Endothelial cell (in vitro differentiated cells): ENCODE measurements around the gene CPPED1.

DNA sequence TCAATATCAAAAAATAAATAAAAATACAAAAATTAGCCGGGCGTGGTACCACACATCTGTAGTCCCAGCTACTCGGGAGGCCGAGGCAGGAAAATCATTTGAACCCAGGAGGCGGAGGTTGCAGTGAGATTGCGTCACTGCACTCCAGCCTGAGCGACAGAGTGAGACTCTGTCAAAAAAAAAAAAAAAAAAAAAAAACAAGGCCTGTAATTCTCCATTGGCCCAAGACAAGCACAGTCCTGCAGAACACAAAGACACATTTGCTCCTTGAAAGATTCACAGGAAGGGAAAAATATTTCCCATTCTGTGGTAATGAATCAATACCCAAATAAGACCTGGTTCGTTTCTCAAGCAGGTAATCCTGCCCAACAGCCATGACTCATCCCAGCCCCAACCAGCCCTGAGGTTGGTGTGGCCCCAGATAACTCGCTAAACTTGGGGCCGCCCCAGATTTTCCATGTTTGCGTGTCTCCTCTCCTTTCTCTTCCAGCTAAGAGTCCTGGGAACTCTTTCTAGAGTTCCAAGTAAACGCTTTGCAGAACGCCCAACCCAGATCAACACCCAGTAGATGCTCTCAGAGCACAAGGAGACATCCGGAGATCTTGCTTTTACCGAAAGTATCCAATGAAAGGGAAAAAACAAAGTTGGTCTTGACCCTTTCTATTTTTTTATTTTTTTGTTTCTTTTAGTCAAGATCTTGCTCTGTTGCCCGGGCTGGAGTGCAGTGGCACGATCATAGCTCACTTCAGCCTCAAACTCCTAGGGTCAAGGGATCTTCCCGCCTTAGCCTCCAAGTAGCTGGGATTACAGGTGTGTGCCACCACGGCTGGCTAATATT is 40.2 kb upstream of the SNN start:
- PRO-cap: no peak

GRCh38 chr16:11734726-11735128 is 7.9 kb downstream of the TXNDC11 start:
- PRO-cap: no peak

GRCh38 chr16:11750996-11751415 is 8.3 kb upstream of the TXNDC11 start:
- PRO-cap: no peak

DNA sequence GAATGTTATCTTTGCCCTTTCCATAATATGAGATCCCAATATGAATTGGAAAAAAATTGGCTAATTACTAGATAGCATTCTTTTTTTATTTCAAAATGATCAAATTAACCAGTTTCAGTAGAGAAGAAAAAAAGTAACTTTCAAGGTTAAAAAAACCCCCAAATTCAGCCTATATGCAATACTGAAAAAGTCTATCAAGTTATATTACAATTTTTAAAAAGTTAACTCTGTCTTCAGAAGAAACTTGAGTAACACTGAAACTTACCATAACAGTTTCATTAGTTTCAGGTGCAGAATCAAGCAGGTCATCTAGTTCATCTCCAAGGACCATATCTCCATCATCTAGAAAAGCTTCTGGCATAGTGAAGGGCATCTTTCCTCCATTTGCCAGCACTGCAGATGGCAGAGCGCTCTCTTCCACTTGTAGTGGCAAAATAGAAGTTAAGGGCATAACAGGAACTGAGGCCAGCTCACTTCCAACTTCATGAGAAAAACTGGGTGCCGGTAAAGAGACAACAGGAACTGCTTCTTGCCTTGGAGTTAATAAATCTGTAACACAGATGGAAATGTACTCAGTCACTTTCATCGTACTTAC is 23.0 kb downstream of the ZC3H7A start:
- PRO-cap: no peak

DNA sequence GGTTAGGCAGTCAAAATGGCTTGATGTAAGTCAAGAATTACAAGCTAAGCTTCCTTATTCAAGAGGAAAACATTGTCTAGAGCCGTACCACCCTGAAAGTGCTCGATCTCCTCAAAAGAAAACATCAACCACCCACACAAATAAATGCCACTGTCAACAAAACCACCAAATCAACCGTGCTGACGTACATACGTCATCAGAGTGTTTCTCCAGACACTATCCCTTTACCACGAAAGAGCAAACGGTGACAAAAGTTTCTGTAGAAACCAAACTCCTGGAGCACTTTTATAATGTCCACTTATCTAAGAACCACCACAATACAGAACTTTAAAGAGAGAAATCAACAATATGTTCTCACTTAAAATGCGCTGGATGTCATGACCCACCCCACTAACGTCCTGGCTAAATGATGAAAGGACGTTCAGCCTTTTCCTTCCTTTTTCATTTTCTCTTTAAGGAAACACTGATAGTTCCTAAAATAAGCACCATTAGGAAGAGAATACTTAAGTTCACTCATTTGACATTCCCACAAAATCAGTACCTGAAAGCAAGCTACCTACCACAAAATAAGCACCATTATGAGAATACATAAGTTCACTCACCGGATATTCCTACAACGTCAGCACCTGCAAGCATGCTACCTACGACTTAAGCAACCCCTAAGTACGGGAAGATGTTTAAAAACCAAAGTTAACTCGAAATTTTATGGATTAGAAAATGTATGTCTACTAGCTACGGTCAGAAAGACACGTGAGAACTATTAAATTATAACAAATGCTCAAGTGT is 1.8 kb downstream of the GSPT1 start:
- PRO-cap: no peak

DNA sequence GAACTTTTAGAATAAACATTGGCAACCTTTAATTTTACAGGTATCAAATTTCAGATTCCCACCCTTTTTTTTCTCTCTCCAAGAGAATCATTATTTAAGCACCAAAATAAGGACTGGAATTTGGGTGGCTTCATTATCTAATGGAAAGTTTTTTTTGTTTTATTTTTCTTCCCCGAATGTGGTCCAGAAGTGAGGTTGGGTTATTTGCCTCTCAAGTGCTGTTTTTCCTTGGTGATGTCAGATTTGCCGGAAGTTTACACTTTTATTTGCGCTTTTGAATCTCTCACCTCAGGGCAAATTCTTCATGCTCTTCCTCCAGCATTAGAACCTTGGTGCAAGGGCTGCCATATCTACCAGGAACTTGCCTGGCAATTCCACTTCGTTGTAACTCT is 225.6 kb downstream of the SNX29 start:
- PRO-cap: no peak

DNA sequence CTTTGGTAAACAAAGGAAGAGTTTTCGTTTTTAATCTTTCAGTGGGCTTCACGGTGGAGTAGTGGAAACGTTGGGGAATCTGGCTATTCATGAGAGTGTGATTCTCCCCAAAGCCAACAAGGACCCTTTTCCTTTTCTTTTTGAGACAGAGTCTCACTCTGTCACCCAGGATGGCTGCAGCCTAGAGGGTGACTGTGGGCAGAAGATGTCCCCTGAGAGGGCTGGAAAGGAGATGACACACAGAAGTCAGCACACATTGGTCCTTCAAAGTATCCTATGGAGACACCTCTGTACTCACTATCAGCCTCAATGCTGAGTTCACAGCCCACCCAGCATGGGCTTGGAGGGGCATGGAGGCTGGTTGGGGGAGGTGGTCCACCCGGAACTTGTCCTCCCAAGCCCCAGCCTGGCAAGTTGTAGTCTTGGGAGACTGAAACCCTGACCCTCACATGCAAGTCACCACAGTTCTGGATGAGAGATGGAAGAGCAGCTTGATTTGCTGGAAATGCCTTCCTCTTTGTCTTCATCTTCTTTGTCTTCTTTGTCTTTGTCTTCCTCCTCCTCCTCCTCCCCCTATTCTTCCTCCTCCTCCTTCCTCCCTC is 256.1 kb downstream of the SNX29 start:
- PRO-cap: no peak

- PRO-cap: no peak
Observed at GRCh38 chr16:12372246-12372854, 395.8 kb downstream of the SNX29 start.

DNA sequence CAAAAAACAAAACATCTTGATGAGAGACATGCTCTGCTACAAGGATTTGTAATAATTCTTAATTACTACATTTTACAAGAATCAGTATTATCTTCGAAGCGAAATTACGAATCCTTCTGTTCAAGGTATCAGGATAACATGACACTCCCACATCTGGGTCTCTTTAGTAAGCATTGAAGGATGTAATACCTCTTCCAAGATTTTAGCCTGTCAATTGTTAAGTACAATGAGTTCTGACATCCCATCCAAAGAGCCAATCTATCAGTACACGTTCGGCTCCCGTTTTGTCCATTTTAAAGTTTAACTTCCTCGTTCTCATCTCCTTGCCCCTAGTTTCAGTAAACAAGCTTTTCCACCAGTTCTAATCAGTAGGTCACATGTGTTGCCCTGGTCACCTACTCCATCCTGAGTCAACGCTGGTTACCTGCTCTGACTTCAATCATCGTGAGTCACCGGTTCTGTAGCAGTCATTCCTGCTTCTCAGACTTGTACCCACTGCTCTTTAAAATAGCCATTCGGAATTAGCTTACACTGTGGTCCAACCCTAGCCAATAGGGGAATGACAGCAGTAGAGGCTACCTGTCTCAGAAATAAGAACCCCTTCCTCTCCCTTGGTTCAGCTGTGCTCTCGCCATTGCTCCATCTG is 191.2 kb downstream of the CPPED1 start:
- PRO-cap: no peak

DNA sequence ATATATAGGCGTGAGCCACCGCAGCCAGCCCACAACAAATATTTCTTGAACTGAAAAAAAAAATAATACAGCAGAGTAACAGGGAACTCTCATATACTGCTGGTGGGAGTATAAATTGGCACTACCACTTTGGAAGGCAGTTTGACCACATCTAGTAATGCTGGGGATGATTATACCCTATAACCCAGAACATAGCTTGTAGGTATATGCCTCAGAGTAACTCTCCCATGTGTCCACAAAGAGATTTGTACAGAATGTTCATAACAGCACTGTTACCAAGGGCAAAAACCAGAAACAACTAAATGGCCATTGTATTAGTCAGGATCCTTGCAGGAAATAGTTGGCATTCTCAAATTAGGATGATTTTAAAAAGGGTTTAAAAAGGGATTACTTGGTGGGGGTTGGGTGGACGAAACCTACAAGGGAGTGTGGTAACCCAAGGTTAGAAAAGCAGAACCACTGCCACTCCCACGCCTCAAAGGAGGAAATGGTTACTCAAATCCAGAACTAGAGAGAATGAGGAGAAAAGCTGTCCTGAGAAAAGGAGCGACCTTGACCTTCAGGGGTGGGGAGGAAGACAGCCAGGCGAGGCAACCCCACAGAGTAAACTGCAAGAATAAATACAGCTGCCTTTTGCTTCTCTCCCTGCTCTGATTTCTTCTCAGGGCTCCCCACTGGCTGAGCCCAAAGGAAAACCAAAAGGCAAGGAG is 2.1 kb downstream of the CPPED1 start:
- PRO-cap: bidirectional peak, plus-strand start at position 406 of the sequence, minus-strand start at position 235 of the sequence

DNA sequence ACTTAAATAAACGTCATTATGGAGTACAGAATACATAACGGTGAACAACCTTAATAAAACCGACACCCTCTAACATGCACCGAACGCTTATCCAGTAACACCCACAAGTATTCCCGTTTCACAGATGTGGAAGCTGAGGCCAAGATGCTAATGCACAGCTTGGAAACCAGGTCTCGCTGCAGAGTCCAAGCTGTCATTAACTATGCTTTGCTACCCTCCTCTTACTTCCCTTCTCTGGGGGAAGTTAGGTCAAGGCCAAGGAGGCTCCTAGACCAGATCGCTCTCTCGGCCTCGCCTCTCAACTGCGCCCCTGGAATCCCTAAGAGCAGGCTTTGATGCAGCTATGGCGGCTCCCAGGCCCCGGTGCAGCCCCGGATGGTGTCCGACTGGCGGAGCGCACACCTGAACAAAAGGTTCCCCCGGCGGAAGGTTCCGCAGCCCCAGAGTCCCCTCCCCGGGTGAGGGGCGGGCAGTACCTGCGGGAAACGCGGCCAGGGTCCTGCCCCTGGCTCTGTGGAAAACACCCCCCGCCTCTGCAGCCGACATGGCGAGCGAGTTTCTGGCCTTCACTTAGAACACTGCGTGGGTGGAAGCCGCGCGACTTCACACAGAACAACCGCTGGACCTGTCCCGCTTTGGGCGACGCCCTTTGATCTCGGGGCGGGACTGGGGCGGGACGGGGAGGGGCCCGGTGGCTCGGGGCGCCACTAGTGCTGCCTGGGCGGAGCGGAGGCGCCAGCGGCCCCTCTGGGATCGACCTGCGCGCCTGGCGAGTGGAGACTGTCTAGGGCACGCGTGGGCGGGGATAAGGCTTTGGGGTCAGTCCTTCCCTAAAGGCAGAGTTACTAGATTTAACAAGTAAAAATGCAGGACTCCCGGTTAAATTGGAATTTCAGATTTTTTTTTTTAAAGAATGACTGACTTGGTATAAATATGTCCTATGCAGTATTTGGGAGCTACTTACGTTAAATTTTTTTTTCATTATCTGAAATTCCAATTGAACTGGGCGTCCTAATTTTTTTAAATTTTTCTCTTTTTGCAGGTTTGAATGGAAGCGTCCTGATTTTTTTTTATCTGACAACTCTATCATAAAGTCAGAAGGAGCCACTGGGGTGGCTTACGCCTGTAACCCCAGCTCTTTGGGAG is at the start of gene CPPED1:
Gene CPPED1, minus strand, starts transcription at position 657 of the 1,146 bp plus-strand sequence.
- PRO-cap: bidirectional peak, plus-strand start at position 443 of the sequence, minus-strand start at position 307 of the sequence; bidirectional peak, plus-strand start at position 783 of the sequence, minus-strand start at position 651 of the sequence

DNA sequence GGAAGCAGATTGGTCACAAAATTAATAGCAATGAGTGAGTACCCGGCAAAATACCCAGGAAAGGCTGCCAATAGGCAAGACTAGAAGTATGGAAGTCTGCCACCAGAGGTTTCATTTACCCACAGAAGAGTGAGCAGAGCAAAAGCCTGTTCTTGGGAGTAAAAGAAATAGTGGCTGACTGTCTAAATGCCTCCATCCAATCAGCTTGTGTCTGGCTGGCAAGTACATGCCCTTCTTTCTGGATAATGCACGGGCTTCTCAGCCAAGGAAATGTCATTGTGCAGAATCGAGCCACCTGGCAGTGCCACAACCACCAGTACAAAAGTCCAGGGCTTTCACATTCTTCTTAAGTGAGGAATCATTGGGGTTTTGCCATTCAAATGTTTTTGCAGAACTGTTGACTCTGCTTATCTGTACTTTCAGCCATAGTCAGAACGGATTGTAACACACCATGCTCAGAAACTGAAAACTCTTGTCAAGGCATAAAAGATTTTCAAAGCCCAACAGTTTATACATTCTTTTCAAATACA is 10.1 kb upstream of the ERCC4 start:
- PRO-cap: no peak

DNA sequence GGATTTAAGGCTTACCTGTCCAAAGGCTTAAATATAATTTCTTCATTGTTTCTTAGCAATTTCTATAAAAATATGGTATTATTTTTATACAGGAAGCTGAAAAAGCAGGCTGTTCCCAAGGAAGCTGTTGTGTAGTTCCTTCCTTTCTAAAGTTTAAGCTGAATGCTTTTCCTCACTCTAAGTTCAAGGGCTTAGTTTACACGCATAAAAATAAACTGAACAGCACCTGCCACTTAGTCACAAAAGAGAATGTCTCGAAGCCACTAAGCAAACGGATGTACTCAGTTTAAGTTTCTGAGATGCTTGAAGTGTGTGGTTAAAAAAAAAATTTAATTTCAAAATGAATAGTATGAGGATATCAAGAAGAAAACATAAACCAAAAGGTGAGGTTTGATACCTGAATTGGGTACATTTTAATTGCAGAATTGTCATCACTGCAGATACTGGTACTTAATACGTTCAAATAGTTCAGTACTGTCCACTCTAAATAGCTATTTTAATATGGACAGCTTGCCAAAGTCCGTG is 38.0 kb downstream of the MRTFB start:
- PRO-cap: no peak

DNA sequence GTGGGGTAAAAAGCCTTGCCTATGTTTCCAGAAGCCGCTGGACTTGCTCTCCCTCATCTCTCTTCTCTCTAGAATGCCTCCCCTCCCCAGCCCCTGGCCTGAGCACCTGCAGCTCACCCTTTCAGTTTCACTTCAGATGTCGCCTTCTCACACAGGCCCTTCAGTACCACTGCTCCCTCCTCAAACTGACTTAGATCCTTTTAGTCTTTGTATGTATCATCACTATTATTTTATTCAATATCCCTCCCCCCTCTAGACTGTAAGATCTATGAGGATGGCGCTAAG is 122.2 kb downstream of the MRTFB start:
- PRO-cap: no peak

GRCh38 chr16:14223110-14223798 is 152.1 kb downstream of the MRTFB start:
- PRO-cap: no peak

- PRO-cap: no peak
Observed at GRCh38 chr16:14301184-14301805, 230.2 kb downstream of the MRTFB start.

GRCh38 chr16:14301806-14302205 is 230.7 kb downstream of the MRTFB start:
- PRO-cap: no peak

DNA sequence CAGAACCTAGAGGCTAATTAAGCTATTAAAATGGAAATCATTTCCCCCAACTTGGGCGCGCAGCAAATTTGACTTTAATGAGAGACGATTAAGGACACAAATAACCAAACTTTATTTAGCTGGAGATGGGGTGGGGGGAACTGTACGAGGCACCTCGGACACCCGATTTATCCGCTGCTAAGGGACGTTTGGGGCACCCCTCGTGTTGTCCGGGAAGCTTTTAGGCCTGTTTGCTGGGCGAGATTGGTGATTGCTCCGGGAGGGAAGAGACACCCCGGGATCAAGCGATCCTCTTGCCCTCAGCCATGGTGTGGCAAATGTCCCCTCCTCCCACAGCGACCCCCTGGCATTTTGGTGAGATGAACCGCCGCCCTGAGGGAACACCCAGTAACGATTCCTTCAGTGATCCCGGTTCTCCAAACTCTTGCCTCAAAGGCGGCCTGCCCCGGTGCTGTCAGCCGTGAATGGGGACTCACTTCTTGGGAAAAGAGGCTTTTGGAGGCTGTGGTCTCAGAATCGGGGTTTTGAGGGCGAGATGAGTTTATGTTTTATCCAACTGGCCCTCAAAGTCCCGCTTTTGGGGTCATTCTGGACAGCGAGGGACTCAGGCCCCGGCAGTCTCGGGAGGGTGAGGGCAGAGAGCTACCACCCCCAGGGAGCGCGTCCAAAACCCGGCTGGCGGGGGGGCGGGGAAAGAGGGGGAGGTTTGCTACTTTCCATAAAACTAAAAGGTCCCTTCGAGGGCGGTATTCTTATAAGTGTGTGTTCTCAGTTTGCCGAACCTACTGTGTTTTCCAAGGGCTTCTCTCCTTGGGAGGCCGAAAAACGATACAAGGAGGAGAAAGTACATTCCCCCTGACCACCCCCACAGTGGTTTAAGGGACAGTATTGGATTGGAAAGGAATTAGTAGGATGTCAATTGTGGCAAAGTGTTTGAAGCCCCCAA is 232.6 kb downstream of the MRTFB start:
- PRO-cap: no peak

- PRO-cap: no peak
Observed at GRCh38 chr16:14350100-14350567, 279.0 kb downstream of the MRTFB start.

DNA sequence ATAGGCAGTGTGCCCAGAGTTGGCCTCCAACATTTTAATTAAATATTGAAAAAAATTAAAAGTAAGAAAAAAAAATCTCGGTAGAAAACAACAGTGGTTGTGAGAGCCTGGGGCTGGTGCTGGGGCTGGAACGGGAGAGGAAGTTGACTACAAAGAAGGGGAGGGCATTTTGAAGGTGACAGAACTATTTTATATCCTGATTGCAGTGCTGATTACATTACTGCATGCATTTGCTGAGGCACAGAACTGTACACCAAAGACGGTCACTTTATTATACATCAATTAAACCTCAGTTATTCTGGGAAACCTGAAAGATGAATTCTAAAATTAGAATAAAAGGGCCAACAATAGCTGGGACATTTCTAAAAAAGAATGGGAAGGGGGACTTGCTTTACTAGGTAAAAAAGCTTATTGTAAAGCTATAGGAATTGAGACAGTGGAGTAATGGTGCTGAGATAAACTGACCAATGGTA is 142.4 kb downstream of the PARN start:
- PRO-cap: no peak